Heart (tissue), 3 donors: ENCODE results near the genes RGS13 and RGS2.

DNA sequence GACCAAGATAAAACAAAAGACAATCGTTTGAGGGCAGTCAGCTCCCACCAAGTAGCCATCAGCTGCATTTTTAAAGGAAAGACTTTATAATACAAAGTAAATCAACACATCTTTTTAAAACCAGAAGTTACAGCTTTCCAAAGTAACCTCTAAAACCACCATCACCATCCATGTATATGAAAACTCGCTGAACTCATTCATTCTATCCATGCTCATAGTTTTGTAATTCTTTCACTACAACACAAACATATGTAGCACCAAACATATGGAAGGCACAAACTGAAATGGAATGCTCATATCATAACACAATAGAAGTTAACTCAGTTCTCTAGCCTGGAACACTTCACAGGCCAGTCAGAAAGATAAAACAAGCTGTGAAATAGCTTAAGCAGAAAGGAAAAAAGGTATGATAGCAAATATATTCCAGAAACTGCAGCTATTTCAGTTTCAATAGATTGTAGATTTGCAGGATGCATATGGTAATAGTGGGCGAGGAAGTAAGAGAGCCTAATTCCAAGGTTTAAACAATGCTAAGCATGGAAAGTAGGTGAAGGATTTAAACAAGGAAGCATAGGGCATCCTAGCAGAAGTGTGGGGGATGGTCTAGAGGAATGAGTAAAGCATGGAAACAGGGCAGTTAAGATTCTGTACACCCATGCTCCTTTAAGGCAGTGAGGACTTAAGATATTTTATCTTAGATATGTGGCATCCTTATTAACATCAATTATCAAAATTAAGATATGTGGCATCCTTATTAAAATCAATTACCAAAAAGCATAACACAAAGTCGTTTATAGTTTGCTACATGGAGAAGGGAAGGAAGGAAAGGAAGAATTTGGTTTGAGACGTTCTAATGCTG lies 2.8 kb downstream of the IVNS1ABP start:
- RAMPAGE, long total RNA, 2 experiments: no peak in any of the 2 experiments

GRCh38 chr1:185316140-185316478 lies 934 bp downstream of the IVNS1ABP start:
- RAMPAGE, long total RNA, 2 experiments: start-site peak on the plus strand in 1 of 2 experiments, at chr1:185316334-185316370 at its widest, 40 to 93 reads per replicate

GRCh38 chr1:185373582-185374178 lies 56.6 kb upstream of the IVNS1ABP start:
- RAMPAGE, long total RNA, 2 experiments: no peak in any of the 2 experiments

GRCh38 chr1:185735349-185735966 lies 1.3 kb downstream of the HMCN1 start:
- RAMPAGE, long total RNA, 2 experiments: no peak in any of the 2 experiments

DNA sequence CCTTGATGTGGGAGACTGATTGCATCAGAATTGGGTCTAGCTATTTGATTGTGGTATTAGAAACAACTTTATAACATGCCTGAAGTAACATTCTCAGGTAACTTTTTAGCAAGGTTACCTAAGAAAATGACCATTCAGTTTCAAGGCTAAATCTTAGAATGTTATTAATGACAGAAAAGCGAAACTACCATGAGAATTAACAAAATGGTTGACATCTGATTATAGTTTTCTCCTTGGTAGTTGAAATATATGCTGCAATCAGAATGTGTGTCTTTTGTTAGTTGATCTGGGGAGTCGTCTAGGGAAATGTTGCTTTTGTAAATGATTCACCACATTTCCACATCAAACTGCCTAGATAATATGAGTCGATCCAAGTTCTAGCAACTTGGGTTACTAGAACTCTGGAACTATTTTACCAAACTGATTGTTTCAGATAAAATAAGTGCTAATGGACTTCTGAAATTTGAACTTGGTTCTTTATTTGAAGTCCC lies 200.5 kb downstream of the HMCN1 start:
- RAMPAGE, long total RNA, 2 experiments: no peak in any of the 2 experiments

DNA sequence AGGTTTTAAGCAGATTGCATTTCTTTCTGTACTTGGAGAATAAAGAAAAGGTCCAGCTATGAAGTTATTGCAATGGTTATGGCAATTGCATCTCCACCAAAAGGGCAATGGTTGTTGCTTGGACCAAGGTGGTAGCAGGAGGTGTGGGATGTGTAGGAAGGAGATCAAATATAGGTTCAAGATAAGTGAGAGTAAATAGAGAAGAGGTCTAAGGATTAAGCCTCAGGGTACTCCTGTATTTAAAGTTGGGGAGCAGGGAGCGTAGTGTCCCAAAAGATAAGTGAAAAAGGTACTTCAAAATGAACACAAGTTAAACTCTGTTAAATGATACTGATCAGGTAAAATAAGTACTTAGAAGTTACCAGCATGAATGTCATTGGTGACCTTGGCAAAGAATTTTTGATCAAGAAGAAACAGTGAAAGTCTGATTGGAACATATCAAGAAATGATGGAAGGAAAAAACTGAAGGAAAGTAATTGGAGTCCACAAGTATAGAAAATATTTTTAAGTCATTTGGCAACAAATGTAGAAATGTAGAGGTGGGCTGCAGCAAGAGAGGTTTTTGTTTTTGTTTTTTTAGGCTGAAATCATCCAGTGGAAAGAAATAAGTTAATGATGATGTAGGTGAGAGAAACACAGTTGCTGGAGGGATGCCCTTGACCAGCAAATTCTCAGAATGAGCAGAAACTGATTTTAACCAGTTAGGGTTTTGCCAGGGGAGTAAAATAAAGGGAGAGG lies 223.0 kb upstream of the PRG4 start:
- RAMPAGE, long total RNA, 2 experiments: no peak in any of the 2 experiments

DNA sequence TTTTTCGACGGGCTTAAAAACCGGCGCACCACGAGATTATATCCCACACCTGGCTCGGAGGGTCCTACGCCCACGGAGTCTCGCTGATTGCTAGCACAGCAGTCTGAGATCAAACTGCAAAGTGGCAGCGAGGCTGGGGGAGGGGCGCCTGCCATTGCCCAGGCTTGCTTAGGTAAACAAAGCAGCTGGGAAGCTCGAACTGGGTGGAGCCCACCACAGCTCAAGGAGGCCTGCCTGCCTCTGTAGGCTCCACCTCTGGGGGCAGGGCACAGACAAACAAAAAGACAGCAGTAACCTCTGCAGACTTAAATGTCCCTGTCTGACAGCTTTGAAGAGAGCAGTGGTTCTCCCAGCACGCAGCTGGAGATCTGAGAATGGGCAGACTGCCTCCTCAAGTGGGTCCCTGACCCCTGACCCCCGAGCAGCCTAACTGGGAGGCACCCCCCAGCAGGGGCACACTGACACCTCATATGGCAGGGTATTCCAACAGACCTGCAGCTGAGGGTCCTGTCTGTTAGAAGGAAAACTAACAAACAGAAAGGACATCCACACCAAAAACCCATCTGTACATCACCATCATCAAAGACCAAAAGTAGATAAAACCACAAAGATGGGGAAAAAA lies 42.5 kb downstream of the PTGS2 start:
- RAMPAGE, long total RNA, 2 experiments: no peak in any of the 2 experiments

- RAMPAGE, long total RNA, 2 experiments: no peak in any of the 2 experiments
Observed at GRCh38 chr1:186731879-186732109, 51.6 kb upstream of the PTGS2 start.

DNA sequence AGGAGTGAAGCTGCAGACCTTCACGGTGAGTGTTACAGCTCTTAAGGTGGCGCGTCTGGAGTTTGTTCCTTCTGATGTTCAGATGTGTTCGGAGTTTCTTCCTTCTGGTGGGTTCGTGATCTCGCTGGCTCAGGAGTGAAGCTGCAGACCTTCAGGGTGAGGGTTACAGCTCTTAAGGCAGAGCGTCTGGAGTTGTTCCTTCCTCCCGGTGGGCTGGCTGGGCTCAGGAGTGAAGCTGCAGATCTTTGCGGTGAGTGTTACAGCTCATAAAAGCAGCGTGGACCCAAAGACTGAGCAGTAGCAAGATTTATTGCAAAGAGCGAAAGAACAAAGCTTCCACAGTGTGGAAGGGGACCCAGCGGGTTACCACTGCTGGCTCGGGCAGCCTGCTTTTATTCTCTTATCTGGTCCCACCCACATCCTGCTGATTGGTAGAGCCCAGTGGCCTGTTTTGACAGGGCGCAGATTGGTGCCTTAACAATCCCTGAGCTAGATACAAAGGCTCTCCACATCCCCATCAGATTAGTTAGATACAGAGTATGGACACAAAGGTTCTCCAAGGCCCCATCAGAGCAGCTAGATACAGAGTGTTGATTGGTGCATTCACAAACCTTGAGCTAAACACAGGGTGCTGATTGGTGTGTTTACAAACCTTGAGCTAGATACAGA lies 244.4 kb downstream of the PLA2G4A start:
- RAMPAGE, long total RNA, 2 experiments: no peak in any of the 2 experiments

GRCh38 chr1:187128581-187128961 lies 299.8 kb downstream of the PLA2G4A start:
- RAMPAGE, long total RNA, 2 experiments: no peak in any of the 2 experiments

DNA sequence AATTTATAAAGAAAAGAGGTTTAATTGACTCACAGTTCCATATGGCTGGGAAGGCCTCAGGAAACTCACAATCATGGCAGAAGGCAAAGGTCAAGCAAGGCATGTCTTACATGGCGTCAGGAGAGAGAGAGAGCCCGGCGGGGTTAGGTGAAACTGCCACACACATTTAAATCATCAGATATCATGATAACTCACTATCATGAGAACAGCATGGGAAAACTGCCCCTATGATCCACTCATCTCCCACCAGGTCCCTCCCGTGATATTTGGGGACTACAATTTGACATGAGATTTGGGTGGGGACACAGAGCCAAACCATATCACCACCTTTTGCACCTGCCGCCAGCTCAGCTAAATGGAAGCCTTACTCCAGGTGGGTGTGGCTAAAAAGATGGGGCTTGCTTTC lies 1549.2 kb downstream of the PLA2G4A start:
- RAMPAGE, long total RNA, 2 experiments: no peak in any of the 2 experiments

GRCh38 chr1:189762621-189763002 lies 715.1 kb downstream of the BRINP3 start:
- RAMPAGE, long total RNA, 2 experiments: no peak in any of the 2 experiments

DNA sequence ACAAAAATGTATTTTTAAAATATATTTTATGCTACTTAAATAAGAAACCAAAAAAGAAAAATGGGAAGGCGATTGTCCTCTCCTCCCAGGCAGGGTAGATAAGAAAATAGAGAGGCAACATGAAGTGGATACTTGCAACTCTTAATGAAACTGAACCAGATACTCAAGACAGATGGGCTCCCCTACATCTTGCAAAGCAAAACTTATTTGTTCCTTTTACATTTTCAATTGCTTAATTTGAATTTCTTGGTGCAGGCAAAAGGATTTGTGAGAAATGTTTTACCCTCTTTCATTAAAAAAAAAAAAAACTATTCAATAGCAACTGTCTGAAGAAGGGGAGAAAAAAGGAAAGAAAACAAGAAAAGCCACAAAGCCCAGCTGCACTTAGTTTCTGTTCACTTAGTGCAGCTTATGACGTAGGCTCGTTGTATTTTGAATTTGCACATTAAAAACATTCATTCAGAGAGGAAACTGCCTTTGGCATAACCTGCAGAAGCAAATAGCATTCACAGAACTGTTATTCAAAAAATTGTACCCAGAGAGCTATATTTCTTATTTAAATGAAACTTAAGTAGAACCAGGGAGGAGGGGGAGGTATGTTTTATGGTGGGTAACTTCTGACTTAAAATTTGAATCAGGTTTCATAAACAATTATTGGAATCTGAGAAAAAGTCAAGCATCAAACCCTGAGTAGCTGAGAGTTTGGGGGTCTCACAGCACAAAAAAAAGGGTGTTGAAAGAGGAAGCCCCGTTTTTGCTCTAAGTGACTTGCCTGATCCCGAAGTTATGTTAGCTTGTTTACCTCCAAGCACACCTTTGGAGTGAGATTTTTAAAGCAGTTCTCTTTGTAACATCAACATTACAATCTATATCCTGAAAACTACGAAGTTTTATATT lies 36.6 kb upstream of the RGS1 start:
- RAMPAGE, long total RNA, 2 experiments: no peak in any of the 2 experiments

- RAMPAGE, long total RNA, 2 experiments: no peak in any of the 2 experiments
Observed at GRCh38 chr1:192552610-192553021, 23.0 kb upstream of the RGS1 start.

- RAMPAGE, long total RNA, 2 experiments: no peak in any of the 2 experiments
Observed at GRCh38 chr1:192635918-192636369, at the start of gene RGS13. TSS of gene RGS13 (plus strand) at chr1:192636147.

DNA sequence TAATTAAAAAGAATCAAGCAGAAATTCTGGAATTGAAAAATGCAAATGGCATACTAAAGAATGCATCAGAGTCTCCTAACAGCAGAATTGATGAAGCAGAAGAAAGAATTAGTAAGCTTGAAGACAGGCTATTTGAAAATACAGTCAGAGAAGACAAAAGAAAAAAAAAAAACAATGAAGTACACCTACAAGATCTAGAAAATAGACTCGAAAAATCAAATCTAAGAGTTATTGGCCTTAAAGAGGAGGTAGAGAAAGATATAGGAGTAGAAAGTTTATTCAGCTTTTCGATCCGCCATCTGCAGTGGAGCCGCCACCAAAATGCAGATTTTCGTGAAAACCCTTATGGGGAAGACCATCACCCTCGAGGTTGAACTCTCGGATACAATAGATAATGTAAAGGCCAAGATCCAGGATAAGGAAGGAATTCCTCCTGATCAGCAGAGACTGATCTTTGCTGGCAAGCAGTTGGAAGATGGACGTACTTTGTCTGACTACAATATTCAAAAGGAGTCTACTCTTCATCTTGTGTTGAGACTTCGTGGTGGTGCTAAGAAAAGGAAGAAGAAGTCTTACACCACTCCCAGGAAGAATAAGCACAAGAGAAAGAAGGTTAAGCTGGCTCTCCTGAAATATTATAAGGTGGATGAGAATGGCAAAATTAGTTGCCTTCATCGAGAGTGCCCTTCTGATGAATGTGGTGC lies 80.1 kb downstream of the RGS13 start:
- RAMPAGE, long total RNA, 2 experiments: no peak in any of the 2 experiments

GRCh38 chr1:192808965-192809122 lies at the start of gene RGS2:
TSS of gene RGS2 (plus strand) at chr1:192809039.
- RAMPAGE, long total RNA, 2 experiments: start-site peak on the plus strand in 2 of 2 experiments, at chr1:192809038-192809046 at its widest, 151 to 479 reads per replicate

- RAMPAGE, long total RNA, 2 experiments: no peak in any of the 2 experiments
Observed at GRCh38 chr1:192895258-192895824, 86.5 kb downstream of the RGS2 start.

- RAMPAGE, long total RNA, 2 experiments: no peak in any of the 2 experiments
Observed at GRCh38 chr1:193013179-193013841, 45.9 kb downstream of the UCHL5 start.

DNA sequence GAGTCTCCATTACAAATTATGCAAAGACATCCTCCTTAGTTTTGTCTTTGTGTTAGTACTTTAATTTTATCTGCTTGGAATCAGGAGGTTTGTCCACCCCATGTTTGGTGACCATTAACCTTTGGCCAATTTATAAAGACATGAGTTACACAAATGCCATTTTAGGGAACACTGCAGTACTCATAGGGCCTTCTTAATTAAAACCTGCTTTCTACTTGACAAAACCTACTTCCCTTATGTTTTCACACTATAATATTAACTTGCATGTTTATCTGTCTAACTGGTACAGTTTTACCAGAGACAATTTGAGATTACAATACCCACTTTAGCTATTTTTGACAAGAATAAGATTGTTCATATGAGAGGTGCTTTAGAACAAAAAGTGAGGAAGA lies 7.8 kb upstream of the CDC73 start:
- RAMPAGE, long total RNA, 2 experiments: no peak in any of the 2 experiments